Measurements from ENCODE around the gene RAB35.

DNA sequence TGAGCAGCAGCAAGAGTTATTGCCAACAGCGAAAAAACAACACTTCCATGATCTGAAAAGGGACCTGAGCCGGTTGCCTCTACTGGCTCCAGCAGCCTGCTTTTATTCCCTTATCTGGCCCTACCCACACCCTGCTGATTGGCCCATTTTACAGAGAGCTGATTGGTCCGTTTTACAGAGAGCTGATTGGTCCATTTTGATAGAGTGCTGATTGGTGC lies 62.6 kb downstream of the CCDC60 start:
- RRBS, result no CpG with 5 or more reads among the region's 3 CpGs

DNA sequence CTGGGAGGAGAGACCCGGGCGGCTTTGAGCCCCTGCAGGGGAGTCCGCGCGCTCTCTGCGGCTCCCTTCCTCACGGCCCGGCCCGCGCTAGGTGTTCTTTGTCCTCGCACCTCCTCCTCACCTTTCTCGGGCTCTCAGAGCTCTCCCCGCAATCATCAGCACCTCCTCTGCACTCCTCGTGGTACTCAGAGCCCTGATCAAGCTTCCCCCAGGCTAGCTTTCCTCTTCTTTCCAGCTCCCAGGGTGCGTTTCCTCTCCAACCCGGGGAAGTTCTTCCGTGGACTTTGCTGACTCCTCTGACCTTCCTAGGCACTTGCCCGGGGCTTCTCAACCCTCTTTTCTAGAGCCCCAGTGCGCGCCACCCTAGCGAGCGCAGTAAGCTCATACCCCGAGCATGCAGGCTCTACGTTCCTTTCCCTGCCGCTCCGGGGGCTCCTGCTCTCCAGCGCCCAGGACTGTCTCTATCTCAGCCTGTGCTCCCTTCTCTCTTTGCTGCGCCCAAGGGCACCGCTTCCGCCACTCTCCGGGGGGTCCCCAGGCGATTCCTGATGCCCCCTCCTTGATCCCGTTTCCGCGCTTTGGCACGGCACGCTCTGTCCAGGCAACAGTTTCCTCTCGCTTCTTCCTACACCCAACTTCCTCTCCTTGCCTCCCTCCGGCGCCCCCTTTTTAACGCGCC lies 626 bp downstream of the TMEM233 start:
- RRBS, result 4% methylated on average over 19 of the region's 42 CpGs

- RRBS, result 43% methylated on average over 1 of the region's 5 CpGs
Measured at GRCh38 chr12:119725501-119725940, 57.6 kb downstream of the PRKAB1 start.

DNA sequence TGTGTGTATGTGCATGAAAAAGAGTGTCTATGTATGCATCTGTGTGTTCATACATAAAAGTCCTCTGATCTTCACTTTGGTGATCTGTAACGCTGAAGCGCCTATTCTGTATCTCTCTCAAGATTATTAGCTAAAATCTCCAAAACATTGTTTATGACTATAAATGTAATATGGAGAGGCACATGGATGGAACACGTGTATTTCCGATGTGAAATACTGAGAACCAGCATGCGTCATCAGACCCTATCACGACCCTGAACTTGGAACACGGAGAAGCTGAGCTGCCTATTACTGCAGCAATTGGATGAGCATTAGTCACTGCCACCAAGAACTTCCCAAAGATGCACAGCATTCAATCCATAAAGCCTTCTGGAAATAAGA lies 61.9 kb downstream of the PRKAB1 start:
- RRBS, result no CpG with 5 or more reads among the region's 7 CpGs

GRCh38 chr12:120041357-120041985 lies 52.4 kb downstream of the BICDL1 start:
- RRBS, result no CpG with 5 or more reads among the region's 10 CpGs

GRCh38 chr12:120116556-120117041 lies at the start of gene RAB35:
RAB35 (minus strand) TSS chr12:120116753.
- RRBS, result 2% methylated on average over 21 of the region's 67 CpGs

DNA sequence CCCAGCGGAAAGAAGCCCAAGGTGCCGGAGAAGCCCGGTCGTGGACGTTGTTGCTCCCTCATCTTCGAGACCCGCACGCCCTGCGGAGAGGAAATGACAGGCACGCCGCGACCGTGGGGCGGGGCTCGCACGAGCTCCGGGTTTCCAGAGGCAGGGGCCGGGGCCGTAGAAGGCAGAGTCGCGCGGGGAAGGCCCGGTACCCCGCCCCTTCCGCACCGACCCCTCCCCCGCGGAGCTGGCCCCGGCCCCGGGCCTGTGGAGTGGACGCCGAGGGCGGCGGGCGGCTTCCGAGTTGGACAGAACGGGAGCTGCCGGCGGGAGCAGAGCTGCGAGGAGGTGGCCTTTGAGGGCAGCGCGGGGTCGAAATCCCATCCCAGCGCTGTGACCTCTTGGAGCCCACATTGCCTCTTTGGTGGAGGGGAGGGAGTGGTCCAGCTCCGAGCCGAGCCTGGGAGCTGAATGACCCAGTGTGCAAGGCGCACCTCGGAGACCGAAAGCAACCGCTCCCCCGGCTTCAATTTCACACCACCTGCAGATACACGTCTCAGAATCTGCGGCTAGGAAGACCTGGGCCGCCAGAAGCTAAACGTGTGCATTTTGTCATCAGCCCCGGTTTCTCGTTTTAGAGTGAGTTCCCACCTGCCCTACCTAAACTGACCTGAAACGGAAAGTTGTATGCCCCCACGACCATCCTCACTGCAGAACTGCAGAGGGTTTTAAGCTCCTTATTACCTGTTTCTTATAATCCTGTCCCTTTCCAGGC lies 670 bp upstream of the RAB35 start:
- RRBS, result 2% methylated on average over 36 of the region's 59 CpGs

- RRBS, result no CpG with 5 or more reads among the region's 5 CpGs
Measured at GRCh38 chr12:120124267-120124776, 7.8 kb upstream of the RAB35 start.

- RRBS, result no CpG with 5 or more reads among the region's 10 CpGs
Measured at GRCh38 chr12:120195641-120195929, 1.1 kb upstream of the GCN1 start.

GRCh38 chr12:120195930-120196786 lies 1.6 kb upstream of the GCN1 start:
- RRBS, result no CpG with 5 or more reads among the region's 7 CpGs

DNA sequence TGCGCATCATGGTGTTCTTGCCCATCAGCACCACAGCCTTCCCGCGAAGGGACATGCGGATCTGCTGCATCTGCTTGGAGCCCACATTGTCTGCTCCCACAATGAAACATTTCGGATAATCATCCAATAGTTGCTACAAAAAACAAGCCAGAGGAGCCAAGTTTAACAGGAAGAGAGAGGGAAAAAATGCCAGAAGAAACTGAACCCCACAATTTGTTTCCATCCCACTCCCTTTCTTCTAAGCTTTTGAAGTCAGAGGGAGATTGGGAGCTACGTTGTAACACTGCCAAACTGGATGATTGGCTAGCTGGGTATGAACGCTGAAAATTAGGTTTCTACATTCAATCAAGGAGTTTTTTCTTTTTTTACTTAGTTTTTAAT lies 1.6 kb downstream of the RPLP0 start:
- RRBS, result no CpG with 5 or more reads among the region's 7 CpGs

DNA sequence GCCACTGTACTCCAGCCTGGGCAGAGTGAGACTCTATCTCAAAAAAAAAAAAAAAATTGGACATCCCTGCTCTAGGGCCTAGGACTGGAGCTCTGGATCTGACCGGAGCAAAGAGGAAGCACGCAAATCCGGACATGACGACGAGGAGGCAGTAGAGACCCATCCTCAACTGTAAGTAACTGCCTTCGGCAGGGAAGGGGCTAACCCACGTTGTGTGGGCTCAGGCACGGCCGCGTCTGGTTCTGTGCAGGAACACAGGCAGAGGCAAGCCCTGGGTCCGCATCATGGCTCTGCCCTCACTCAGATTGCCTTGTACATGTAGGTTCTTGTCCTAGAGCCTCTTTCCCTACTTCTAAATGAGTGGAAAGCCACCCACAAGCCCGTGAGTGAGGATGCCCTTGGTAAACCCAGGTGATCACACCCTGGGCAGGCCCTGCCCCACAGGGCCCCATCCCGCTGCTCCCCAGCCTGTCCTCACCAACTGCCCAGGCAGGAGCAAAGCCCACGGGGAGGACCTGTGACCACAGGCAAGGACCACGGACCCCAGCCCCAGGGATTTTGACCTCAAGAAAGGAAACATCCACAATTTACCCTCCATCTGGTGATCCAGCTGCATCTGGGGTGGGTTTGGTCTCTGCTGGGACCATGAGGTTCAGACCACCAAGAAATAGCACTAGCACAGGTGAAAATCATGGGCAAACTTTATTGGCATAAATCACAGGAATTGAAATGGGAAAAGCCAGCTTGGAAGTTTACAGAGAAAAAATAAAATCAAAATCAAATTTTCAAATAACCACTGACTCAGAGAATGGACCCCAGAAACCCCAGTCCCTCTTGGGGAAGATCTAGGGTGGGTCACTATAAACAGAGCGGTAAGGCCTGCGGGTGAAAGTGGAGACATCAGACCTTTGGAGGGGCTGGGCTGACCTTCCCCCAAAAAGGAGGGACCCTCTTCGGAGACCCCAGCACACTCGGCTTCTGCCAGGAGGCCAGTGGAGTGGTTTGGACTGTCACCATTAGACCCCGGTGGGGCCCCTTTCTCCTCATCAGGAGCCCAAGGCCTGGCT lies 9.2 kb upstream of the RPLP0 start:
- RRBS, result no CpG with 5 or more reads among the region's 20 CpGs

- RRBS, result no CpG with 5 or more reads among the region's 12 CpGs
Measured at GRCh38 chr12:120241287-120241975, 24.1 kb downstream of the PXN start.

DNA sequence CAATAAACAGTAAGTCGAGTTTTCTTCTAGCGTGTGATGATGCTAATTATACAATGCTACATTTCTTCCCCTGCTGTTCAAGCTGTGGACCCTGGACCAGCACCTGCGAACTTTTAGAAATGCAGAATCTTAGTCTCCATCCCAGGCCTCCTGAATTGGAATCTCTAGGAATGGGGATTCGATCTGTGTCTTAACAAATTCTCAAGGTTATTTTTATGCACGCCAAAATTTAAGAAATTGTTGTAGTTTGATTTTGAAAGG lies 12.2 kb upstream of the SIRT4 start:
- RRBS, result no CpG with 5 or more reads among the region's 5 CpGs

DNA sequence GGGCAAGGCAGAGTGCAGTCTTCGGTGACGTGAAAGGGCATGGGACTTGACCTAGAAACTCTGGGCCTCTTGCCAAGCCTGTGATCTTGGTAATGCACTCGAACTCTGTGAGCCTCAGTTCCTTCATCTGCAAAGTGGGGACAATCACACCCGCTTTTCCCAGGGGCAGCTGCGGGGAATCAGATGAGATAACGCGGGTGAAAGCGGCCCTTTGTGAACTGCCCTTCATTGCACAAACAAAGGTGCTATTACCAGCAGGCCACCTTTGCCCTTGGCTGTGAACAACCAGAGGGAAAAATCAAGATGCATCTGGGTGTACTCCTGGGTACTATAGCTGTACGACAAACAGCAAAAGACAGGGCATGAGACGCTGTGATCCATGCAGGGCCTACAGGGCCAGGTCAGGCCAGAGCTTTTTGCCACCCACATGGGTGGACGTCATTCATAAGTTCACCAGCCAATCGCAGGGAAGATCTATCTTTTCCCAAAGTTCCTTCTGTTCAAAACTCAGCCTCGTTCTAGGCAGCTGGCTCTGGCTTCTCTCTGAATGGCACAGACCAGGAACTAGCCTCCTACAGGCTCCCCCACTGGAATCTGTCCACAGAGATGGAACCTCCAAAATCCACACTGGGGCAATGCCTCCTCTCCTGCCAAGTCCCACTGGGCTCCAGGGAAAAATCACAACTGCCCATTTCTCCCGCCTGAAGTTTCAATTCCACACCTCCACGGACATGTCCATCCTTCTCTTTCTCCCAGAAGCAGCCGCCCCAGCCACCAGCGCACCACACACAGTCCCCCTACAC lies 3.0 kb downstream of the MSI1 start:
- RRBS, result no CpG with 5 or more reads among the region's 17 CpGs

GRCh38 chr12:120453483-120453733 lies 7.2 kb downstream of the GATC start:
- RRBS, result no CpG with 5 or more reads among the region's 1 CpG

- RRBS, result no CpG with 5 or more reads among the region's 14 CpGs
Measured at GRCh38 chr12:120529662-120530326, 836 bp upstream of the COQ5 start.

DNA sequence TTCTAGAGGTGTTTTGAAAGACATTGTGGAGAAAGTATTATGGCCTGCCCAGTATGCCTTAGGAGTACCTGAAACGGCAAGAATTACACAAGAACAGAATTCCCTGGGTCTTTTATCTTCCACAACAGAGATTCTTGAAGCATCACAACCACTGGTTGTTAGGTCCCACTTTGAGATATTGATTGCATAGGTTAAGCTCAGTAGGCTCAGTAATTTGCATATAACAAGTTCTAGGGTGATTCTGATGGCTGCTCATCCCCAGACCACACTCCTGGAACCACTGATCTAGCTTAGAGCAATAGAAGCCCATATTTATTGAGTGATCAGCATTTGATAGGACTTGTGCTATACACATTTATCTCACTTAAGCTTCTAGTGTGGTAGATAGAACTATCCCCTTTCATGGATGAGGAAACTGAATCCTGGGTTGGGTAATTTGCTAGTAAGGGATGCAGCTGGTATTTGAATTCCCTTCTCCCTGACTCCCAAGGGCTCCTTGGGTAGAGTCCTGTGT lies 19.9 kb downstream of the POP5 start:
- RRBS, result no CpG with 5 or more reads among the region's 1 CpG

DNA sequence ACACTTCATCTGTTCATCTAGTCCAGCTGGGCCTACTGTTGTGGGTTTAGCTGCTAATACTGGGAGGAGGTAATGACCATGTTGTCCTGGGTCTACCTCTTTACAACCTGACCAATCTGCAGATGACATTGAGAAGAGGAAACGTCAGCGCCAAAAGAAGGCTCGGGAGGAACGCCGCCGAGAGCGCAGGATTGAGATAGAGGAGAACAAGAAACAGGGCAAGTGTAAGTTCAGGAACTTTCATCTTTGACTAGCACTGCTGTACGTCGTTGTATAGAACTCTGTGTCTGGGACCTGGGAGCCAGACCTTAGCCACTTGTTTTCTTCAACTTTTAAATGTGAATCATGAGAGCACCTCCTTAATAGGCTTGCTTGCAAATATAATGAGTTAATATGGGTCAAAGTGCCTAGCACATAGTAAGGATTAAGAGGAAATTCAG lies 15.9 kb downstream of the POP5 start:
- RRBS, result no CpG with 5 or more reads among the region's 9 CpGs

DNA sequence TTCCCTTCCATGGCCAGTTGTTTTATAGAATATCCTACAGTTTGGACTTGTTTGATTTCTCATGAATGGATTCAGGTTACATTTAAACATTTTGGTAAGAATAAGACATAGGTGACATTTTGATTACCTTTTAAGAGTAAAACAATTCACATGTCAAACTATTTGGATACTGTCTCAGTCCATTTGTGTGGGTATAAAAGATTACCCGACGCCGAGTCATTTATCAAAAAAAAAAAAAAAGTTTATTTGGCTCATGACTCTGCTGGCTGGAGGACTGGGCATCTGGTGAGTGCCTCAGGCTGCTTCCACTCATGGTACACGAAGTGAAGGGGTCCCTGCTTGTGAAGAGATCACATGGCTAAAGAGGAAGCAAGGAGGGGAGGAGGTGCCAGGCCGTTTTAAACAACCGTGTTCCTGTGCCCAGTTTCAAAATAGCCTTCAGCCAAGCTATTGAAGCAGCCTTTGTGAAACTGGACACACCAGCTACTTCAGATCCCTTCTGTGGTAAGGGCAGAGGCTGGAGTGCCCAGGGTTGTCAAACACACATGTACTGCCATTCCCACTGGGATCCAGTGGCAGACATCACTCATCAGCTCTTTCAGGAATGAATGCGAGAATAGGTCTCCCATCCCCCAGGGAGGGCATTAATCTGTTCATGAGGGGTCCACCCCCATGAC lies 7.7 kb downstream of the POP5 start:
- RRBS, result no CpG with 5 or more reads among the region's 7 CpGs